Measurements from ENCODE around the genes B3GAT2 and OGFRL1.

DNA sequence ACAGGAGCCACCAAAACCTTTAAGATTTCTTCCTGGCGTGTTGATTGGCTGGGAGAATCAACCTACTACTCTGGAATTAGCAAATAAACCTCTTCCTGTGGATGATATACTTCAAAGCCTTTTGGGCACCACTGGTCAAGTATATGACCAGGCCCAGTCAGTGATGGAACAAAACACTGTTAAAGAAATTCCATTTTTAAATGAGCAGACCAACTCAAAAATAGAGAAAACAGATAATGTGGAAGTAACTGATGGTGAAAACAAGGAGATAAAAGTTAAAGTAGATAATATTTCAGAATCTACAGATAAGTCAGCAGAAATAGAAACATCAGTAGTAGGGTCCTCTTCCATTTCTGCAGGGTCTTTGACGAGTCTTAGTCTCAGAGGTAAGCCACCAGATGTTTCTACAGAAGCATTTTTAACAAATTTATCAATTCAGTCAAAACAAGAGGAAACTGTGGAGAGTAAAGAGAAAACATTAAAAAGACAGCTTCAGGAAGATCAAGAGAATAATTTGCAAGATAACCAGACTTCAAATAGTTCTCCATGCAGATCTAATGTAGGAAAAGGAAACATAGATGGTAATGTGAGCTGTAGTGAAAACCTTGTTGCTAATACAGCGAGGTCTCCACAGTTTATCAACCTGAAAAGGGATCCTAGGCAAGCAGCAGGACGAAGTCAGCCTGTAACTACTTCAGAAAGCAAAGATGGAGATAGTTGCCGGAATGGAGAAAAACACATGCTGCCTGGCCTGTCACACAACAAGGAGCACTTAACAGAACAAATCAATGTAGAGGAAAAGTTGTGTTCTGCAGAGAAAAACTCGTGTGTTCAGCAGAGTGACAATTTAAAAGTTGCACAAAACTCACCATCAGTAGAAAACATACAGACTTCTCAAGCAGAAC, 76.5 kb downstream of the PHF3 start:
- PRO-cap, 3 experiments = no peak in any of the 3 experiments
- RAMPAGE, long total RNA, 4 experiments = no peak in any of the 4 experiments
- RRBS = no CpG with 5 or more reads among the region's 6 CpGs

GRCh38 chr6:64733399-64733786, 567.9 kb upstream of the ZC3H11C start:
- PRO-cap, 3 experiments = no peak in any of the 3 experiments
- RAMPAGE, long total RNA, 4 experiments = no peak in any of the 4 experiments
- RRBS = no CpG with 5 or more reads among the region's 3 CpGs

GRCh38 chr6:65771018-65771217, 63.9 kb upstream of the EYS start:
- PRO-cap, 3 experiments = no peak in any of the 3 experiments
- RAMPAGE, long total RNA, 4 experiments = no peak in any of the 4 experiments

DNA sequence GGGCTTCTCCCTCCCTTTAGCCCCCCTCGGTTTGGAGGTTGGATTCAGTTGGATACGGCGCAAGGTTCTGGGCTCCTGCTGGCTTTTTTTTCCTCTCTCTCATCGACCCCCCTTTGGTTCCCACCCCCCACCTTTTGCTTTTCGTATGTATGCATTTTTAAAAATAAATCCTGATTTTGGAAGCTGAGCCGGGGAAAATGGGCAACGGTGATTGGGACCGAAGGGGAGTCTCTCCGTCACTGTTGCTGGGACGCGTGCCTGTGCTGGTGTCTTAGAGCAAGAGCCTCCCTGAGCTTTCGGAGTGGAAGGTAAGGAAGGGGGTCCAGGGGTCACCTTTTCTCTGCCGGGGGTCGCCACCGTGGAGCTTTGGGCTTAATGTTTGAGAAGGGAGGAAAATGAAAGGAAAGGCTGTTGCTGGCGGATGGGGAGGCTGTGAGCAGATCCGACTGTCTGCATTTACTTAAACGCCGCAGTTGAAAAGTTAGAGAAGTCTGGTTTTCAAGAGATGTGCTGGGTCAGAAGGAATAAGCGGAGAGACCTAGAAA, 683 bp downstream of the ADGRB3 start:
- PRO-cap, 3 experiments = no peak in any of the 3 experiments
- RAMPAGE, long total RNA, 4 experiments = no peak in any of the 4 experiments
- RRBS = no CpG with 5 or more reads among the region's 20 CpGs

DNA sequence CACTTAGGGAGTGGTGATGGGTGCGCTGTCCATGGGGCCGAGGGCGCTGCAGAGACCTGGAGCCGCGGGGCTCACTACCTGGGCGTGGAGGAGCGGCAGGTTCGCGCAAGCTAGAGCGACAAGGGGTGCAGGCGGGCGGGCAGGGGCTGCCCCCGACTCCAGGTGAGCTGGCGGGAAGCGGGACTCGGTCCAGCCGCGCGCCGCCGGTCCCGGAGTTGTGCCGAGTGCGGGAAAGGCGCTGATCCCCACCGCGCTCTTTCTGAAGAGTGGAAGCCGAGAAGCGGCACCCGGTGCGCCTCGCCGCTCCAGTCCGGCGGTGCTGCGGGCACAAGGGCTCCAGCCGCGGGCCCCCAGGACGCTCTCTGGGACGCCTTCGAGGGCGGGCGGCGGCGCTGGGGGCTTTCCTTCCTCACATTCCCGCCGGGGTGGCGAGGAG, 326 bp downstream of the B3GAT2 start:
- PRO-cap, 3 experiments = no peak in any of the 3 experiments
- RAMPAGE, long total RNA, 4 experiments = no peak in any of the 4 experiments
- RRBS = 2% methylated on average over 17 of the region's 48 CpGs

DNA sequence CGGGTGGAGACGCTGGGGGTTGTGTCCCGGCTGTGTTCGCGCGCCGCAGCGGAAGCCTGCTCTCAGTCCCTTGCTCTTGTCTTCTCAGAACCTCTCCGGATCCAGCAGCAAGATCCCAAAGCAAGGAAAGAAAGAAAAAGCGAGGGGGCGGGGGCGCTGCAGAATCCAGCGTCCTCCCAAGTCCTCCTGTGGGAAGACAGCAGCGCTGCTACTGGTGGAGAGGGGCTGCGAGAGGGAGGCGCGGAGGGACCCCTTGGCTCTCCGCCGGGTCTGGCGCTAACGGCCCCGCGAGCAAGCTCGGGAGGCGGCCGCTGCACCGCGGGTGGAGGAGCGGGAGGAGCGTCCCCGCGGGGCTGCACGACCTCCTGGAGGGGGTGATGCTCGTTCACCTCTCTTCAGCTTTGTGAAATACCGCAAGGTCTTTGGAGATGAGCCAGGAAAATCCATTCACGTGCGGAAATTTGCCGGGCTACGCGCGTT, at the start of gene B3GAT2:
B3GAT2 (minus strand) TSS at position 109 of the 480 bp plus-strand sequence.
- PRO-cap, 3 experiments = no peak in any of the 3 experiments
- RAMPAGE, long total RNA, 4 experiments = no peak in any of the 4 experiments
- RRBS = 2% methylated on average over 9 of the region's 41 CpGs

DNA sequence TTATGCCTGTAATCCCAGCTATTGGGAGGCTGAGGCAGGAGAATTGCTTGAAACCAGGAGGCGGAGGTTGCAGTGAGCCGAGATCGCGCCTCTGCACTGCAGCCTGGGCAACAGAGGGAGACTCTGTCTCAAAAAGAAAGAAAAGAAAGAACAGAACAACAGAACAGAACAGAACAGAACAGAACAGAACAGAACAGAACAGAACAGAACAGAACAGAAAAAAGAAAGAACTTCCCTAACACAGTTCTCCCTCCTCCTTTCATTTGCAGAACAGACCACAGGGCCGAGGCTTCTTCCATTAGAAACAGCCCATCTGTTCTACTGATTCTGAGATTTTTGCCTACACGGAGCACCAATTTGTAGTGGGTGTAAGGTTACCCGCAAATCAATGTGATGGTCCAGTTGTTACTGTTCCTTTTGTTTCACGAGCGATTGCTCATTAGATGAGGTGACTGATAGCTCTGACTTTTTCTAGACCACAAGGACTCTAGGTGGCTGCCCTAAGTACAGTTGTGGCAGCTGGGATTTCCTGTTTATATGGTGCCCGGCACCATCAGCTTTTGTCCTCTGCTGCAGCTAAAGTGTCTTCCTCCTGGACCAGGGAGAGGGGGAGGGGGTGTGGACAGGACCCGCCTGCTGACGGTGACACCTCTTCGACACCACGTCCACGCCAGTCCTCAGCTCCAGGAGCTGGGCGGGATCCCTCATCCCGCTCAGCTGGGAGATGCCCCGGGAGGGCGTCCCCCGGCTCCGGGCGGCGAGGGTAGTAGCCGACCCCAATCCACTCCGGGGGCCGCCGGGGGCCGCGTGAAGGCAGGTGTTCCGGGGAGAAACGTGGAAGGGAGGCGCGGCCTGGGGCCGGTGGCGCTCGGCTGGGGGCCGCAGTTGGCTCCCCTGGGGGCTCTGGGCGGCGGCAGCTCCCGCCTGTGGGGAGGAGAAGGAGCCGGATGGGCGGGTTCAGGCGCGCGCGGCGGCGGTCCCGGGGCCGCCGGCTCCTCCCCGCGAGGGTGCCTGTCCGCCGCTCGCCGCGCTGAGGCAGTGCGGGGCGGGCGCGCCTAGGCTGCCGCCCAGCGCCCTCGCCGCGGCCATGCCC, at the start of gene OGFRL1:
OGFRL1 (plus strand) TSS at position 1,038 of the 1,093 bp plus-strand sequence.
- PRO-cap, 3 experiments = peak in 3 of 3 experiments; most common plus-strand start position 1,038 of the sequence (in 3); most common minus-strand start position 928 of the sequence (in 3)
- RAMPAGE, long total RNA, 4 experiments = start-site peak on the plus strand in 1 of 4 experiments, centred at position 660 of the sequence, 22 reads per replicate
- RRBS = 2% methylated on average over 33 of the region's 67 CpGs

GRCh38 chr6:71288867-71289185, 215 bp downstream of the OGFRL1 start:
- PRO-cap, 3 experiments = no peak in any of the 3 experiments
- RAMPAGE, long total RNA, 4 experiments = no peak in any of the 4 experiments
- RRBS = no CpG with 5 or more reads among the region's 47 CpGs

- PRO-cap, 3 experiments = no peak in any of the 3 experiments
- RAMPAGE, long total RNA, 4 experiments = no peak in any of the 4 experiments
- RRBS = no CpG with 5 or more reads among the region's 1 CpG
Measured at GRCh38 chr6:71375559-71376249, 87.1 kb downstream of the OGFRL1 start.

- PRO-cap, 3 experiments = no peak in any of the 3 experiments
- RAMPAGE, long total RNA, 4 experiments = no peak in any of the 4 experiments
- RRBS = no CpG with 5 or more reads among the region's 4 CpGs
Measured at GRCh38 chr6:71407364-71408185, 119.0 kb downstream of the OGFRL1 start.

DNA sequence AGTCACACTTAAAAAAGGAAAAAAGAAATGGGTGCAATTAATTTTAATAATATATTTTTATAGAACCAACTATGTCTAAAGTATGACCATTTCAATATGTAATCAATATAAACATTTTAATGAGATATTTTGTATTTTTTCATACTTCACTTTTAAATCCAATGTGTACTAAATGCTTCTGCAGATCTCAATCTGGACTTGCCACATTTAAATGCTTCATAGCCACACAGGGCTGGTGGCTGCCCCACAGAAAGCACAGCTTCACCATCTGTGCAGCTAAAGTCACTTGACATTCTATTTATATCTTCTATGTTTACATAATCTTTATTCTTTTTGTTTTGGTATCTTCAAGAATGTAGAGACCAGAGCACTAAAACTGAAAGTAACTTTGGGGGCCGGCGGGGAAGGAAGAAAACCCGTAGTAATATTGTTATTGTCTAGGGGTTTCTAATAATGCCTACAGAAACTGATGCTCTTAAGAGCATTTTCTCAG, 207.3 kb downstream of the OGFRL1 start:
- PRO-cap, 3 experiments = no peak in any of the 3 experiments
- RAMPAGE, long total RNA, 4 experiments = no peak in any of the 4 experiments
- RRBS = no CpG with 5 or more reads among the region's 3 CpGs

DNA sequence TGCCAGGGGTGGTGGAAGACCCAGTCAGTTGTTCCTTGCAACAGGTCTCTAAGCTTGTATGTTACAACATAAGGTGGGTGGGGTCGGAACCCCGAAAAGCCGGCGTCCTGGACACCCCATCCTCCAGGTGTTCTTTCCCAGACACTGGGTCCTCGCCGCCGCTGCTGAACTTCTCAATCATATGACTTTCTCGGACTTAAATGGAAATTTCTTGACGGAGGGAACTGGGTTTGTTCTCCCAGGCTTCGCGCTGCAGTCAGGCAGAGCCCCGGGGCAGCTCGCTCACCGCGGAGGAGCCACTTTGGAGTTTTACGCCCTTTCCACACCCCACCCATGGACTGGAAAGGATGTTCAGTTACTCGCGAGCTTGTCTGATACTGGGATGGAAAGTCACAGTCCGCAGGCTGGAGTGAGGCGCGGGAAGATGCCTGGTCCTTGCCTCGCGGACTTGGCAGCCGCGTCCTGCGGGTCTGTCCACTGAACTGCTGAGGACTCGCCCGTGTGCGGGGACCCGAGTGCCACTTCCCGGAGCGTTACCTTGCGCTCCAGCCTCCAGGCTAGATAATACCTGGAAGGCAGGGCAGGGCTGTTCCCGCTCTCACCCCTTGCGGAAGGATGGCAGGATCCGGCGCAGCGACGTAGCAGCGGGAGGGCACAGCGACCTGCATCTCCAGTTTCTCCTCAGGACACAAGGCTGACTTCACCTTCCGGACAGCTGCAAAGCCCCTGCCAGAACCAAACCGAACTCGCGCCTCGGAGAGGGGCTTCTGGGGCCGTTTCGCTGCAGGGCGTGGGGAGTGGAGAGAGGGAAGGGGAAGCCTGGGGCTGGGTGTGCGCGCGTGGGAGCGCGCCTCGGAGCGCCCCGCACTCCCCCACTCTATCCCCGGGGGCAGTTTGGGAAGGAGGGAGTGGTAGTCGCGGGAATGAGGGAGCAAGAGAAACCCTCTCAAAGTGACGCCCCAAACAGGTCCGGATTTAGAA, 605 bp upstream of the KCNQ5 start:
- PRO-cap, 3 experiments = no peak in any of the 3 experiments
- RAMPAGE, long total RNA, 4 experiments = no peak in any of the 4 experiments
- RRBS = 3% methylated on average over 20 of the region's 62 CpGs

- PRO-cap, 3 experiments = no peak in any of the 3 experiments
- RAMPAGE, long total RNA, 4 experiments = no peak in any of the 4 experiments
- RRBS = no CpG with 5 or more reads among the region's 5 CpGs
Measured at GRCh38 chr6:73085314-73085796, 139.9 kb downstream of the KHDC1L start.

DNA sequence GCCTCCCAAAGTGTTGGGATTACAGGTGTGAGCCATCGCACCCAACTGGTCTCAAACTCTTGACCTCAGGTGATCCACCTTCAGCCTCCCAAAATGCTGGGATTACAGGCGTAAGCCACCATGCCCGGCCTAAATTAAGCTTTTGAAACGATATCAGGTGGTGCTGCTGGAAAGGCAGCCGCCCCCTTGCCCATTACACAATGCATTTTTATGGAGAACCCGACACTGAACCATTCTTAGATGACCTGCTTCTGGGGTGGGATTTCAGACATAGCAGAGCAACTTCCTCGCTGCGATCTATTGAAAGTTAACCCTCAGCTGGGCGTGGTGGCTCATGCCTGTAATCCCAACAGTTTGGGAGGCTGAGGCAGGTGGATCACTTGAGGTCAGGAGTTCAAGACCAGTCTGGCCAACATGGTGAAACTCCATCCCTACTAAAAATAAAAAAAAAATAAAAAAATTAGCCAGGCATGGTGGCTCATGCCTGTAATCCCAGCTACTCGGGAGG, 14.3 kb downstream of the MTO1 start:
- PRO-cap, 3 experiments = peak in 1 of 3 experiments; most common plus-strand start position 291 of the sequence (in 1)
- RAMPAGE, long total RNA, 4 experiments = no peak in any of the 4 experiments
- RRBS = no CpG with 5 or more reads among the region's 10 CpGs

- PRO-cap, 3 experiments = no peak in any of the 3 experiments
- RAMPAGE, long total RNA, 4 experiments = no peak in any of the 4 experiments
- RRBS = no CpG with 5 or more reads among the region's 5 CpGs
Measured at GRCh38 chr6:73508603-73509374, 12.0 kb downstream of the EEF1A1 start.

GRCh38 chr6:73517703-73518138, 3.1 kb downstream of the EEF1A1 start:
- PRO-cap, 3 experiments = no peak in any of the 3 experiments
- RAMPAGE, long total RNA, 4 experiments = start-site peak on the minus strand in 3 of 4 experiments, at chr6:73518031-73518120 at its widest, 1,109 to 1,873 reads per replicate
- RRBS = no CpG with 5 or more reads among the region's 4 CpGs

DNA sequence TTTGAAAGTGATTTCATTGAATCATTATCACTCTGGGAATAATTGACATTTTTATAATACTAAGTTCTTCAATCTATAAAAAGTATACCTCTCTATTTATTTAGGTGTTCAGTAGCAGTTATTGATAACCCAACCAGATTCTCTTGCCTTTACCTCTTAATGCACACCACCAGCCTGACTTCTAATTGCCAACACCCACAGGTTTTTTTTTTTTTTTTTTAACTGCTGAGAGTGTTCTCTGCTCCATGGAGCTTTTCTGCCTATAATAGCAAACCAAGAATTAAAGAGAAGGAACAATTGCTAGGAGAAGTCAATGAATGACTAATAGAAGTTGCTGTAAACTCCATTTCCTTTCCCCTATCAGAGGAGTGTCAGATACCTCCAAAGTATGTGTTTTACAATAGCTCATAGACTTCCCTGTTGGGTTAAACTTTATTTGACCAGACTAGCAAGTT, 707.6 kb downstream of the COL12A1 start:
- PRO-cap, 3 experiments = no peak in any of the 3 experiments
- RAMPAGE, long total RNA, 4 experiments = no peak in any of the 4 experiments

DNA sequence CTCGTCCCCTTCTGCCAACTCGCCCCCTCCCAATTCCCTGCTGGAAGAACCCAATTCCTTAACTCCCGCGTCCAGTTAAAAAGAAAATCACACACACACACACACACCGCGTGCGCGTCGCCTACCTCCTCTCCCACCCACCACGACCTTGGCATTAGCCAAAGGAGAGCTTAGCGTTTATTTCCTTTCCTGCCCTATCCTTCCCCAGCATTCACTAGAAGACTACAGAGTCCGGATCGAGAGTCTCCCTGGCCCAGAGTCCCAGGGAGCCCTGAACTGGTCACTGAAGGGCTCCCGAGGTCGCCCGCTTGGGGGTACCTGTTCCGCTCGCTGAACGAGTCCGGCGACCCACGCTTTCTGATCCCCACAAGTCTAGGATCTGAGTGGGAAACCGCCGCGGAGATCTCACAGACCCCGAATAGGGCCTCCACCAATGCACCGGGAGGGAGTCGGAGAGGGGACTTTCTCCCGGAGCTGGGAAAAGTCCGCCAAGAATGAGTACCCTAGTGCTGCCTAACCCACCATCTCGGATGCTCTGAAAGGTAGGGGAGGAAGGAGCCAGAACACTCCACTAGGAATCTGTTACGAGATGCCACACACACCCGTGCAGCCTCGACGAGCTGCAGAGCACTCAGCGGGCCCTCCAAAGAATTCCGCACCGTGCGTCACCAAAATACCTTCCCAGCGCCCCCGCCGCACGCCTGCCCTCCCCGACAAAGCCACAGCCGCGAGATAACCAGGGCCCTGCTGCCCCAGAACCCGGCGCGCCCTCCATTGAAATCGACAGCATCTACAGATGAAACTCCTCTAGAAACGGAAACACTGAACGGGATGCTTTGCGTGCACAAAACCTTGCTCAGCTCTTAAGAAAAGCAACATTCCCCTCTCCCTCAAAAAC, 909 bp downstream of the COL12A1 start:
- PRO-cap, 3 experiments = peak in 3 of 3 experiments; most common plus-strand start position 722 of the sequence (in 2); most common minus-strand start position 537 of the sequence (in 2)
- RAMPAGE, long total RNA, 4 experiments = no peak in any of the 4 experiments
- RRBS = 5% methylated on average over 10 of the region's 53 CpGs

DNA sequence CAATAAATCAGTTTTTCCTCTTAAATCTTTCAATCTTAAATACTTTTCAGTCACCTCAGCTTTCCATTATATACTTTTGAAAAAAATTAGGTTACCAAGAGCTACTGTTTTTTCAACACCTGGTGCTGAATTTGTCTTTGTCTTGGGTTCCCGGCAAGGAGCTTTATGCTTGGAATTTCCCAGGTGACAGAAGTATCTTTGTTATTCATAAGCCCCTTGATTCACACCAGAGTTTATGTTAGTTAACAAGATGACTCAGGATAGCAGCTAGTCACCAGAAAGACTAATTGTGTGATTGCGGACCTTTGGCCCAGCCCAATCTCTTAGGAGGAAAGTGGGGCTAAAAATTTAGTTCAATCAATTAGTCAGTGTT, 16.5 kb downstream of the TMEM30A start:
- PRO-cap, 3 experiments = no peak in any of the 3 experiments
- RAMPAGE, long total RNA, 4 experiments = no peak in any of the 4 experiments
- RRBS = no CpG with 5 or more reads among the region's 2 CpGs

DNA sequence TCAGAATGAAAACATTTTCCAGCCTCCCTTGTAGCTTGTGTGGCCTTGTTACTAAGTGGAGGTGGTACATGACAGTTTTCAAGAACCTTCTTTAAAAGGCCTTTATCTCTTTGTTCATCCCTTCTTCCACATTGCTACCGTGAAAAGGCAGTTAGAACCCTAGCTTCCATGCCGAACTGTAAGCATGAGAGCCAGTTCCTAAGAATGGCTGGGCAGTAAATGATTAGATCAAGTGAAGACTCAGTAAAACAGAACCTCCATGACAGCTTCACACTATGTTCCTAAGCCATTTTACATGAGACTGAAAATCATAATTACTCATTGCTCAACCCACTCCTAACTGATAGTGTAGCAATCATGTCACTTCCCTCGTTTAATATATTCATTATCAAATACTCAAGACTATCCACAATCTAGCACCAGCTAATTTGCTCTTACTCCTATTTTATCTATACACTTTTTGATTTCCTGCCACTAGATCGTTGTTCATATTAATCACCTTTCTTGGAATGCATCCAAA, 6.2 kb downstream of the TMEM30A start:
- PRO-cap, 3 experiments = no peak in any of the 3 experiments
- RAMPAGE, long total RNA, 4 experiments = no peak in any of the 4 experiments
- RRBS = no CpG with 5 or more reads among the region's 4 CpGs